ENCODE measurements around a stretch of chr7.

GRCh38 chr7:128933039-128933565 lies 4.6 kb upstream of the IRF5 start:
- PRO-cap: no peak

DNA sequence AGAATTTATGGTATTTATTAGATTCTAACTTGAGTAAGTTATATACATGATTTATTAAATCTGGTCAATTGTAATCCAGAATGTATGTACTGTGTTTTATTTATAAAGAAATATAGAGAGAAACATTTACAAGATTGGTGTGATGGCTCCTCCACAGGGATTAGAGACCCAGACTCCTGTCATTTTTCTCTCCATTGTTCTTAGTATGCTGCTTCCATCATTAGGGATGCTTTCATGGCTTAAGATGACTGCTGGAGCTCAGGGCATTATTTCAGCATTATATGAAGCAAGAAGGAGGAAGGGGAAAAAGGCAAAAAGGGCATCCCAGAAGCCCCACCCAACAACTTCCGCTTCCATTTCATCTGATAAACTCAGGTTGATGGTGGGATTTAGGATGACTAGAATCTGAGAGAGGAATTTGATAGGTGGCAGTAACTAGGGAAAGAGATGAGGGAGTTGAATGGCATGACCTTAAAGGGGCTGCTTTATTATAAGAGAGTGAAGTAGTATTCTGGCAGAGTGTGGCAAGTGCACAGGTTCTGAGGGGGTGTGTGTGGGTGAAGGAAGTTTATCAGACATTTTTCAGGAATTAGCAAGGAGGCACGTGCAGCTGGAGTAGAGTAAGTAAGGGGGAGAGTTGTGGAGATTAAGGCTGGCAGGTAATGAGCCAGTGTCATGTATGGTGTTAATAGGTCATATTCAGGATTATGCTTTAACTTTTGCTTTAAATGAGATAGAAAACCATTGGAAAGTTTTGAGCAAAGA lies 40.3 kb downstream of the AHCYL2 start:
- PRO-cap: no peak

DNA sequence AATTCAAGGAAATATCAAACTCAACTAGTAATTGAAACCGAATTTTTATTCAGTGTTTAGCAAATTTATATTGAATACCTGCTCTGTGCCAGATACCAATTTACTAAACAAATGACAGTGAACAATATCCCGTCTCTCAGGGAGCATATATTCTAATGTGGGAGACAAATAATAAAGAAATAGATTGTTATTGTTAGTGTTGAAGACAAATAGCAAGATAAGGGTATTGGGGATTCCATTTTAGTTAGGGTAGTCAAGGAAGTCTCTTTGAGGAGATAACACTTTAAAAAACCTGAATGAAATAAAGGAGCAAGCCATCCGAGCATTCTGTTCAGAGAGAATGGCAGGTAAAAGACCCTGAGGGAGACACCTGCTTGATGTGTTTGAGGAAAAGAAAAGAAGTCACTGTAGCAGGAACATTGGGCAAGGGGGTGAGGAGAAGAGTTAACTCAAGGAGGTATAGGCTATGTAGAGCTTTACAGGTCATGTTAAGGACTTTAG lies 16.5 kb upstream of the STRIP2 start:
- PRO-cap: no peak

GRCh38 chr7:130099092-130099744 lies 28.9 kb downstream of the KLHDC10 start:
- PRO-cap: no peak

- PRO-cap: no peak
Observed at GRCh38 chr7:130273040-130273898, 6.6 kb downstream of the CPA2 start.

GRCh38 chr7:130538382-130539532 lies 46.9 kb downstream of the MEST start:
- PRO-cap: no peak

- PRO-cap: no peak
Observed at GRCh38 chr7:130886448-130886818, 152.4 kb upstream of the KLF14 start.

DNA sequence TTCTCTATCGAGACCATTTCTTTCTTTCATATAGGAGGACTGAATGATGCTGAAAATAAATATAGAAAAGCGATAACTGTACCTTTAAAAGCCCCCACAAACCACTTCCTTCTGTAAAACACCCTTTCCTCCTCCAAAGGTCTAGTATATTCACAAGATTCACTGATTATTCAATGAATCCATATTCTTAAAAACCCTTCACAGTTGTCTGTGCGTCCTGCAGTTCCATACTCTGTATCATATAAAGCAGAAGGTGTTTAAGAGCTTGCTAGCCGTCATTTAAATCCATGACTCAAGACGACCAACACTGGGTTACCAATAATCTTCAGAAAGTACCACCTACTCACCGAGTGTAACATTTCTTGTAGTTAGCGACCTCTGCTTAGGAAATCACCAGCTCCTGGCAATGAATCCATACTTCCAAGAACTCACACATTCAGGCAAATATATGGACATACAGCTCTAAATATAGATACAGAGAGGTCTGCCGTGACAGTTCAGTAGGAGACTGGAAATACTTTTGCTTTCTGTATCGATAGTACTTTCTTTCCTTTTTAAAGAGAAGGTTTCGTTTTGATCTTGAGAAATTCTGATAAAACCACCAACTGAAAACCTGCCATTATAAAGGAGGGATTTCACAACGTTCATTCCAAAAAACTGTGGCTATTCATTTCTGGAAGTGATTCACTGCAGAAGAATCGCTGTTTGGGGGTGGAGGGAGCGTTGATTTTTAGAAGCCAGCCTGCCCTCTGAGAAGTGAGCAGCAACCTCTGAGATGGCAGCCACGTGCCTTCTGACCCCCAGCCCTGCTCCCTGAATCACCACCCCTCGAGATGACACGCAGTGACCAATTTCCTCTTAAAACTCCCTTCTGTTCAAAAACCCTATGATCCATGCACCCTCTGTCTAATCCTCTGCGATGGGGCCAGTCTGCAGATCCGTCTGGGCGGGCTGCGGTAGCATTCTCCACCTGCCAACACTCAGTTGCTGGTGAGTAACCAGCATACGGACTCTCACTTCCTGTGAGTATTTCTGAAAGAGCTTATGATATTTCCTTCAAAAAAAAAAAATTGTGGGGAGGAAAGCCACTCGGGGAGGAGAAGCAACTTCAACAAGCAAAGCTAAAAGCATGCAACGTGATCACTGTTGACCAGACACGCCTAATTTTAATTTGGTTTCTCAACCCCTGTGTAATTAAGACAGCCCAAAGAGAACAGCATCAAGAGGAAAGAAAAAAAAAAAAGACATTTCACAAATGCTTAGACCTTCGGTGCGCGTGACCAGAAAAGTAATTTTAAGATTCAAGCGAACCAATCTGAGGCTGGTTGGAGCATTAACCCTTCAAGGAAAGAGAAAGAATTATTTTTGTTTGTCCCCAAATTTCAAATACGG lies 179.1 kb upstream of the KLF14 start:
- PRO-cap: unidirectional peak, plus-strand start at position 905 of the sequence; bidirectional peak, plus-strand start at position 1,059 of the sequence, minus-strand start at position 978 of the sequence

DNA sequence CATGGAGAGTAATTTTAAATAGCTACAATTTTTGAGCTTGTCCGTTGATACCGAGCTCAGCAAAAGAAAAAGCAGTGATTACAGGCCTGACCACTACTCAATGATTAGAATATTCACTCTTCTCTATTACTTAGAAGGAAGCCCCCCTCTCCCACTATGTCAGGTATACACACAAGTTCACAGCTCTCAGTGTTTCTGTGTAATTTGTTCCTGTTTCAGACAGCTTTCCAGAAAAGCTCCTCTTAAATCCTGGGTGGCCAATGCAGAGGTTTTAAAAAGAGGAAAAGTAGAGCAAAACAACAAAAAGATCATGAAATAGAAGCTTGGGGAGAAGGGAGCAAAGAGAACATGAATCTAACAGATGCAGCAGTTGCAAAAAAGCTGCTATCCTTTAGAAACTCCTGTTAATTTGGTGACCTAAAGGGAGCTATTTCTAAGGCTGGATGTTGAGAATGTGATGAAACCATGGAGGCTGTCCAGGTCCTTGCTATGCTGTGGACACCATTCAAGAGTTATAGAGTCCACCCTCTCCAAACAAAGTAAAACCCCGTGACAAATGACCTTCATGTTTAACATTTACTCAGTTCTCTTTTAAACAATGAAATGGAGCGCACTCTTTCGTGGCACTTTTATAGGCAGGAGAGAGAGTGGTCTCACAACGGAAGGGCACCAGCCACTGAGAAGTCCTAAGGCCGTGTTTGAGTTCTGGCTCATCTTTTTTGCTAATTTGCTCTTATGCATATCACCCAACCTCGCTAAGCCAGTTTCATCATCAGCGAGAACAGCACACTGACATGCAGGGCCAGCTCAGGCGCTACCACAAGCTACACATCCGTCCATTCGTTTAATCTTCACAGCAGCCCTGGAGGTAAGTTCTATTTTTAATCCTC lies 181.5 kb upstream of the KLF14 start:
- PRO-cap: no peak

GRCh38 chr7:130922423-130922680 lies 188.3 kb upstream of the KLF14 start:
- PRO-cap: no peak

DNA sequence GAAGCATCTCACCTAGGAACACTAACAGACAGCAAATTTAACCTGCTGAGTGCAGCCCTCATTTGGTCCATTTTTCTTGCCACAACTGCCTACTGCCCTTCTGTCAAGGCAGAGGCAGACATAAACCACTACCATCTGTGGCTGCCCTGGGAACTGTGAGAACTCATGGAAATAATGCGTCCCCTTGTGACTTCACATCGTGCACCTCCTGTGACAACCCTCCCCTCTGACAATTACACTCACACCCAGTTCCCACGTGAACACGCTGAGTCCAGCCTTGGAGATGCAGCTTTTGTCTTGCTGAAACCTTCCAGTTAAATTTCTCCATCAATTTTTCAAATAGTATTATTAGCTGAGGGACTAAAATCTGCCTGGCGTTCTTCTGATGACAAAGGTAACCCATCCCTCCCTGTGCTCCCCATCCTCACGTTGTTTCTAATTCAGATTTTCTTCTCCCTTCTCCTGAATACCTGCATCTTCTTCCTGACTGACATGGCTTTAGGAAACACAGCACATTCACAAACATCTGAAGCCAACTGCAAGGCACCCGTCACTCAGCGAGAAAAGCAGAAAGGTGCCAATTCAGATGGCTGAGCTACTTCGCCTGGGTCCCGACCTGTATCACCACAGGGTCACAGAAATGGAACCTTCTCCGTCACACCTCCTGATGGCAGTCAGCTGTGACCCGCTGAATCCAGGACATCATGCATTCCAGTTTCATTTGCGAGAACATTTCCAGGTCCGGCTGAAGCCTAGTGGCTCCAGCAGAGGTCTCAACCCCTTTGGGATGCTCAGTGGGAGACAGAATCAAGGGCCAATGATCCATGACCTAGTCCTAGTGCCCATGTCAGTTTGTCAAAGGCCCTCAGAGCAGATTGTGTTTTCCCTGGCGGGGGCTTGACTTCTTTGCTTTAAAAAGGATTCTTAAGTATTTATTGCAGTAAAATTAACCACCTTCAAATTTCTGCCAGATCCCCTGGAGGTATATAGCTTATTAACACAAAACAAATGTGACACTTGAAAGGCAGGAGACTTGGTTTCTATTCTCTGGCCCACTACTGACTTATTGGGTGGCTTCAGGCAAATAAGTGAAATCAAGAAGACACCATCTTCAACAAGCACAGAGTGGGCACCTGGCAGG lies 193.4 kb upstream of the KLF14 start:
- PRO-cap: no peak

GRCh38 chr7:130938085-130939163 lies 204.4 kb upstream of the KLF14 start:
- PRO-cap: no peak

- PRO-cap: bidirectional peak, plus-strand start at chr7:130941697, minus-strand start at chr7:130941574
Observed at GRCh38 chr7:130941297-130942108, 207.5 kb upstream of the KLF14 start.

GRCh38 chr7:130950845-130951362 lies 216.9 kb upstream of the KLF14 start:
- PRO-cap: no peak

DNA sequence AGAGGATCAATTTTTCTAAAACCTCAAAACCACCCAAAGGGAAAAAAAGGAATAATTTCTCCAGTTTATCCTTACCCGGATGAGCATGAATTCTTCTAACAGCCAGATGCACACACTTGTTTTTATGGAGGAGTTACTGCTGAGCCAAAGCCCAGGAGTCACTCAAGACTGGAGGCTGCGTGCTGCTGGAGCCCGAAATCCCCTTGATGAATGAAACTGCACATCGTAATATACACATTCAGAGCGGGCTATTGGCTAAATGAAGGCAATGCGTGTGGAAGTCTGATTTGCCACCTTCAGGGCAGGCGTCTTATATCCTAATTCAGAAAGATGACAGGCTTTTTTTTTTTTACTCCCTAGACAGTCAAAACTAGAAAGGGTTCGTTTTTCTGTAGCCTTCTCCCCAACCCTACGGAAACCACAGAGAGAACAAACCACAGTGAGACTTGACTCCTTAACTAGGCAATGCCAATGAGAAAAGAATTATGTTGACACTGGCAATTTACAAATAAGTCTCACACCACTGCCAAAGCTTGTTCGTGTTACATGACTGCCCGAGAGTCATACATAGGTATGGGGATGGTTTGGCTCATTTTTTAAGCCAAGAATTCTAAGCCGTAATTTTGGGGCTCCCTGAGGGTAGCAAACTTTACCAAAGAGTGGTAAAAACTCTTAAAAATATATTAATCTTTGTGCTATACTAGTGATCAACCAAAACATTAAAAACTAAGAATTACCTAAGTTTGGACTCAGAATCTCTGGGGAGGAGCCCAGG lies 227.2 kb upstream of the KLF14 start:
- PRO-cap: no peak

GRCh38 chr7:130975579-130976153 lies 241.7 kb upstream of the KLF14 start:
- PRO-cap: no peak

- PRO-cap: no peak
Observed at GRCh38 chr7:131011258-131011830, 277.3 kb upstream of the KLF14 start.

- PRO-cap: no peak
Observed at GRCh38 chr7:131011831-131012339, 277.9 kb upstream of the KLF14 start.

DNA sequence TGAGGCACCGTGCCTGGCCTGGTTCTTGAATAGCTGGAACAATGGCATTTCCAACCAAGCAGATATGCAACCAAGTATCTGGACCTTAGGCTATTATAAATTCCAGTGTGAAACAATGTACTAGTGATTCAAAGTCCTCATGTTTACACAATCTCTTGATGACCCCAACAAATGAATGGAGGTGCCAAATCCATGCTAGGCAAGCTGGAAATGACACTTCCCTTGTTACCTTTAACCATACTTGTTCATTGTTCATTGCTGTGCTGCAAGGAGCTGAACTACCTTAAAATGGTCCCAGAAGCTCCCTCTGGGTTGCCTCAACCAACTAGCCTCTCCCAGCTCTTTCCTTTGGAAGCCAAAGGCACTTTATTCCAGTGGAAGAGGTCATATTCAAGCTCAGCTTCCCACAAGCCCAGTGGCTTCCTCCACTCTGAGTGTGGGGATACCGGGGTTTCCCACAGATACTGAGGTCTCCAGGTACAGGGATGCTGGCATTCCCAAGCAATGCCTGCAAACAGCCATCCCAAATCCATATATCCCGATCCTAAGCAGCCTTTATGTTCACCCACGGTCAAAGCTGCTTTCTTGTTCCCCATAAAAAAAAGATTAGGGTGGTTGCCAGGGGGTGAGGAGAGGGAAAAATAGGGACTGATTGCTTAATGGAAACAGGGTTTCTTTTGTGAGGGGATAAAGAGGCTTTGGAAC lies 282.4 kb upstream of the KLF14 start:
- PRO-cap: no peak

DNA sequence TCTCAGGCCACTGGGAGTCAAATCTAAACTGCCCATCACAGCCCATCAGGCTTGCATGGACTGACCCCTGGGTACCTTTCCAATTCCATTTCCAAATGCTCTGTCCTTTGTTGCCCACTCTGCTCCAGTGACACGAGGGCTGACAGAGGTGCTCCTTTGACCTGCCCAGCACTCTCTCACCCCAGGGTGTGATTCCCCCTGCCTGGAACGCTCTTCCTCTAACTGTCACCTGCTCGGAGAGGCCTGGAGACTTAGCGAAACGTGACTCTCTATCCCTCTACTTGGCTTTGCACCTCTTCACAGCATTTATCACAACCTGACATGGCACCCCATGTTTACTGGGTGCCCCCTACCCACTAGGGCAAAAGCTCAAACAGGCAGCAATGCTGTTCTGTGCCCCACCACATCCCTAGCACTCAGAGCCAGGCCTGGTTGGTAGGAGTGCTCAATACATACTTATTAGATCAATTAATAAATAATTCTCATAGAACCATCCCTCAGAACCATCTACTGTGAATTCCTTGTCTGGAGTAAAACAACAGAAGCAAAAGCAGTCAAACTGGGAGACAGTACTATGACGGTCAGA lies 284.6 kb upstream of the KLF14 start:
- PRO-cap: no peak

Measured in parotid gland (tissue), 1 donor.